ENCODE measurements around the gene RPS3.

- RRBS = 93% methylated on average over 1 of the region's 12 CpGs
Observed at GRCh38 chr11:73648389-73649100, 2.2 kb downstream of the PLEKHB1 start.

- RRBS = no CpG with 5 or more reads among the region's 13 CpGs
Observed at GRCh38 chr11:73877159-73877761, 461 bp downstream of the PAAF1 start.

GRCh38 chr11:73973997-73974743 is 8.5 kb downstream of the UCP2 start:
- RRBS = no CpG with 5 or more reads among the region's 6 CpGs

GRCh38 chr11:74004673-74005013 is 4.2 kb downstream of the UCP3 start:
- RRBS = no CpG with 5 or more reads among the region's 1 CpG

GRCh38 chr11:74171915-74172494 is 916 bp downstream of the PPME1 start:
- RRBS = no CpG with 5 or more reads among the region's 7 CpGs

GRCh38 chr11:74417451-74417883 is 19.2 kb upstream of the PGM2L1 start:
- RRBS = no CpG with 5 or more reads among the region's 2 CpGs

- RRBS = no CpG with 5 or more reads among the region's 6 CpGs
Observed at GRCh38 chr11:74572310-74572854, 20.0 kb upstream of the POLD3 start.

DNA sequence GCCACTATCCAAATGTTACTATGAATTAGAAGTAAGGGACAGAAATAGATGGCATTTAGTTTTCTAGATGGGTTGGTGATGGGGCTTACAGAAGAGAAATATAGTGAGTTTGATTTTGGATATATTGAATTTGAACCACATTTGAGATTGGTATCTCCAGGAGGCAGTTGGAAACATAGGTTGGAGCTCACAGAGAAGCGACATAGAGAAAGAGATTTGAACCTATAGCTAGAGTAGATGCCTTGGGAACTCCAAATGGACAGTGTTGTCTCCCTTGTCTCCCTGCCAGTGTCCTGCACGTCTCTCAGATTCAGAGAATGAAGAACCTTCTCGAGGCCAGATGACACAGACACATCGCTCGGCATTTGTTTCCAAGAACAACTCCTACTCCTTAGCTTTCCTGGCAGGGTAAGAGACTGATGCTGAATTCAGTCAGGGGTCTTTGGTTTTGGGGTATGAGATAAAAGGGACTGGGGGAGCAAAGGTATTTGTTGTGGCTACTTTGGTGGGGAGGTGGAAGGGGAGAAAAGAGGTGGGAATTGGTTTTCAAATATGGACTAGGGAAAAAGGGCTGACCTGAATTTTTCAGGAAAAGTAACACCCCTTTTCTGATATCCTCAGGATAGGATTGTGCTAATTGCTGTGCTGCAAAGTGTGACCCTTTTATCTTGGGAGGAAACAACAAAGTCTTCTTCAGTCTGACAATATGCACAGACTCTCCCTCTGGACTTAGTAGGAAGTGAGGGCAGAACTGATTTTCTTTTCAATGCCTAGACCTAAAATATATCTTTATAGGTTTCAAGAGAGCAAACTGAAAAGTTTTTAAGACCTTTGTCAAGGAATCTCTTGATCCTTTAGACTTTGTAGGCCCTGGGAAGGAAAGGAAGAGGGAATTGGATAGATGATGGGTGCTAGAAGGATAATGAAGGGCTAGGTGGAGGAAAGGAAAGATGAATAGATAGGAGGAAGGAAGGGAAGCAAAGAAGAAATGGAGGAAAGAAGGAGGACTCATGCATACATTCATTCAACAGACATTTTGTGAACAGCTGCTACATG is 69.0 kb downstream of the RNF169 start:
- RRBS = no CpG with 5 or more reads among the region's 5 CpGs

DNA sequence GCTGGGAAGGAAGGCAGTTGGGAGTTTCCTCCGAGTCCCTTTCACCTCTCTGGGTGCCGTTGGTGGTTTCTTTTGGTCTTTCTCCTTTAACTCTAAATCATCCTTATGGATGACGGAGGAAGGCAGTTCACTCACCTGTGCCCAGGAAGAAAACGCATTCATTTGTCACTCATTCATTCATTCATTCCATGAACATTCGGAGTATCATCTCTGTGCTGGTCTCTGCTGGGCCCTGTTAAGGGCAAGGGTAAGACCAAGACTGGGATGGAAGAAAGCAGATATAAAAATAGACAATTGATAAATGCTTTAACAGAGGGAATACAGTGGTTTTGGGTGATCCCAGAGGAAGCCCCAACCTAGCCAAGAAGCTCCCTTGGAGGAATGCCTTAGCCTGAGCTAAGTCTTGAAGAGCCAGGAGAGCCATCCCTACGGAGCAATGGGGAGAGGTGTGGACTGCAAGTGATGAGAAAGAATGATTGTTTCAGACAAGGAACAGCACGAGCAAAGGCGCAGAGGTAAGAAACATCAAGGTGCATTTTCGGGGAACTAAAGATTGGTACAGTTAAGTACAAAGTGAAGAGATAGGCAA is 96.6 kb downstream of the RNF169 start:
- RRBS = no CpG with 5 or more reads among the region's 9 CpGs

DNA sequence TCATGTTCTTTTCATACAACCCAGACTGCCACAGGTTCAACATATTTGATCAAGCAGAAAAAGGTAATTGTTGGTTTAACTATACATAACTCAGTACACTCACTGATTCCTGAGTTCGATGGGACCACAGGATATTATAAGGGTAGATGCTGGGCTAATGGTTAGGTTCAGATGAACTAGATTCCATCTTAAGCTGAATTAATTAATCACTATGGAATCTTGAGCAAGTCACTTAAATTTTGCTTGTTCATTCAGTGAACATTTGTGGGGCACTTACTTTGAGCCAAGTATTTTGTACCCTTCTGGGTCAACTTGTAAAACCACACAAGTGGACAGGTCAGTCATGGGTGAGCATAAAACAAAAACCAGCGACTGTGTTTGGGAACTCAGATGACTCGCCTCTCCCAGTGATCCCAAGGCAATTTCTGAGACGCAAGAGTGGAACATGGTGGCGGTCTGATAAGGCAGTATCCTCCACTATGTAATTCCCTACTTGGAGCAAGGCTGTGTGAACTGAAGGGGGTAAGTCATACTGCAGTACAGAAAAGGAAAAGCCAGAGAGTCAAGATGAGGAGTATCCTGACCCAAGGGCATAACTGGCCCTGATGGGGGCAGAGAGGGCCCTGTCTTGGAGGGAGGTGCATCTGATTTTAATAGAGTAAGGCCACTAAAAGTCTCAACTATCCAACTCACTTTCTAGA is 88.9 kb downstream of the XRRA1 start:
- RRBS = no CpG with 5 or more reads among the region's 5 CpGs

DNA sequence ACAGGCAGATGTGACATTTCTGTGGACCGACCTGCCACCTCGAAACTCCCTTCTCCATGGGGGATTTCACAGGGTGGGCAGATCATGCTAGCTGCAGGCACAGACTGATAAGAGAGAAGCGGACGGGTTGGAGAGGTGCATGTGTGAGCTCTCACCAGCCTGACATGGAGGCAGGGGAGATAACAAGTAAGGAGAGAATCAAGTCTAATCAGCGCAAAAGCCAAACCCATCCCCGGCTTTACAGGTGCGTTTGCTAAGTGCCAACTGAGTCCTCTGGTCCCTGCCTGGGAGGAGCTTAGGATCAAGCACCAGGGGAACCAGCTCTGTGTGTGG is 20.0 kb downstream of the SLCO2B1 start:
- RRBS = no CpG with 5 or more reads among the region's 7 CpGs

GRCh38 chr11:75181450-75182204 is 30.7 kb downstream of the SLCO2B1 start:
- RRBS = no CpG with 5 or more reads among the region's 9 CpGs

- RRBS = no CpG with 5 or more reads among the region's 10 CpGs
Observed at GRCh38 chr11:75203983-75204698, 36.4 kb upstream of the TPBGL start.

- RRBS = no CpG with 5 or more reads among the region's 17 CpGs
Observed at GRCh38 chr11:75301472-75302345, 49.8 kb downstream of the ARRB1 start.

DNA sequence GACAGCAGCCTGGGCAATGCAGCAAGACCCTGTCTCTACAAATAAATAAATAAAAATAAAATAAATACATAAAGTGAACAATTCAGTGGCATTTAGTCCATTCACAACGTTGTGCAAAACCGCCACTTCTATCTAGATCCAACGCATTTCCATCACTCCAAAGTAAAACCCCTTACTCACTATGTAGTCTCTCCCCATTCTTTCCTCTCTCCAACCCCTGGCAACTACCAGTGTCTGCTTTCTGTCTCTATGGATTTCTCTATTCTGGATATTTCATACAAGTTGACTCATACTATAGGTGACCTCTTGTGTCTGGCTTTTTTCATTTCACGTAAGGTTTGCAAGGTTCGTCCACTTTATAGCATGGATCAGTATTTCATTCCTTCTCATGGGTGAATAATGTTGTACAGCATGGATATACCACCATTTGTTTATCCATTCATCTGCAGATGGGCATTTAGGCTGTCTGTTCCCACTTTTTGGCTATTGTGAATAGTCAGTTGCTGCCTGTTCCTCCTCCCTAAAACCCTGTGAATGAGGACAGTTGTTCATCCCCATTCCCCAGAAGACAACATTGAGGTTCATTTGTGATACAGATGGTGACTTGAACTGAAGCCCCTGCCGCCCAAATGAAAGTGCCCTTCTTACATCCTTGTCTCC is 23.4 kb downstream of the ARRB1 start:
- RRBS = no CpG with 5 or more reads among the region's 6 CpGs

GRCh38 chr11:75347934-75348687 is 3.4 kb downstream of the ARRB1 start:
- RRBS = no CpG with 5 or more reads among the region's 6 CpGs

DNA sequence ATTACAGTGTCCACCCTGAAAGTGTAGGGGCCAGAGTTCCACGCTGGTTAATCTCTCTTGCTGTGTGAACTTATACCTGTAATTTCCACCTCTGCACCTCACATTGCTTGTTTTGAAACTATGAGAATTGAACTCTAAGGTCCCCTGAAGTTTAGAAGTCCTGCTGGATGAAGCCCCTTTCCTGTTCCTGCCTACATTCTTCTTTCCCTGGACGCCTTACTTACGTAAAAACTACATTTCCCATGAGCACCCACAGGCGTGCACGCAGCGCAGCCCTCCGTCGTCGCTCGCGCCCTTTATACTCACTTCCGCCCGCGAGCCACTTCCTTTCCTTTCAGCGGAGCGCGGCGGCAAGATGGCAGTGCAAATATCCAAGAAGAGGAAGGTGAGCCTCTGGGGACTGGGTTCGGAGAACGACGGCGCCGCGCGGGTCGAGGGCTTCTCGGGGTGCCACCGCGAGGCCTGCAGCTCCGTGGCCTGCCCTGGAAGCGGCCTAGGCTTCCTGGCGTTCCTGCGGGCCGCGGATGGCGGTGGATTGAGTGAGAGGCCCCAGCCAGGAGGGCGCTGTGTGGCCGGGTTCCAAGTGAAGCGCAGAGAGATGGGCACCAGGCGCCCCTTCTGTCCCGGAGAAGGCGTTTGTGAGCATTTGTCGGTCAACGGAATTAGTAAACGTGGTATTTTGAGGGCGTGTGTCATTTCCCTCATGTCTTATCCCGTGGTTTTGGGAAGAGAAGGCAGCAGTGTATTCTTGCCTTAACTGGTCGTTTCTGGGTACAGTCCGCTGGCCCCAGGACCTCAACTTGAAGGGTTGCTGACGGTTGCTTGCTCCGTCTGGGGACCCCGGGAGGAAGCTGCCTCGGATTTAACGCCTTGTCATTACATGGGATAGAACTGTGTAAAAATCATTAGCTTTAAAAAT is at the start of gene RPS3:
Gene RPS3 (plus strand): TSS at position 326 of the 919 bp plus-strand sequence.
- RRBS = 2% methylated on average over 4 of the region's 54 CpGs

- RRBS = no CpG with 5 or more reads among the region's 4 CpGs
Observed at GRCh38 chr11:75474000-75474755, 41.2 kb upstream of the KLHL35 start.

GRCh38 chr11:75563663-75564614 is 1.9 kb downstream of the SERPINH1 start:
- RRBS = no CpG with 5 or more reads among the region's 11 CpGs

- RRBS = 62% methylated on average over 2 of the region's 17 CpGs
Observed at GRCh38 chr11:75721645-75722595, 4.3 kb downstream of the MOGAT2 start.

All from AG09319 (cell line).